Metanephros (tissue), 2 donors: ENCODE measurements around the genes C2CD2, PKNOX1 and H2BC12L.

- RAMPAGE, long total RNA, result no peak
Observed at GRCh38 chr21:41925902-41926841, 27.6 kb downstream of the C2CD2 start.

DNA sequence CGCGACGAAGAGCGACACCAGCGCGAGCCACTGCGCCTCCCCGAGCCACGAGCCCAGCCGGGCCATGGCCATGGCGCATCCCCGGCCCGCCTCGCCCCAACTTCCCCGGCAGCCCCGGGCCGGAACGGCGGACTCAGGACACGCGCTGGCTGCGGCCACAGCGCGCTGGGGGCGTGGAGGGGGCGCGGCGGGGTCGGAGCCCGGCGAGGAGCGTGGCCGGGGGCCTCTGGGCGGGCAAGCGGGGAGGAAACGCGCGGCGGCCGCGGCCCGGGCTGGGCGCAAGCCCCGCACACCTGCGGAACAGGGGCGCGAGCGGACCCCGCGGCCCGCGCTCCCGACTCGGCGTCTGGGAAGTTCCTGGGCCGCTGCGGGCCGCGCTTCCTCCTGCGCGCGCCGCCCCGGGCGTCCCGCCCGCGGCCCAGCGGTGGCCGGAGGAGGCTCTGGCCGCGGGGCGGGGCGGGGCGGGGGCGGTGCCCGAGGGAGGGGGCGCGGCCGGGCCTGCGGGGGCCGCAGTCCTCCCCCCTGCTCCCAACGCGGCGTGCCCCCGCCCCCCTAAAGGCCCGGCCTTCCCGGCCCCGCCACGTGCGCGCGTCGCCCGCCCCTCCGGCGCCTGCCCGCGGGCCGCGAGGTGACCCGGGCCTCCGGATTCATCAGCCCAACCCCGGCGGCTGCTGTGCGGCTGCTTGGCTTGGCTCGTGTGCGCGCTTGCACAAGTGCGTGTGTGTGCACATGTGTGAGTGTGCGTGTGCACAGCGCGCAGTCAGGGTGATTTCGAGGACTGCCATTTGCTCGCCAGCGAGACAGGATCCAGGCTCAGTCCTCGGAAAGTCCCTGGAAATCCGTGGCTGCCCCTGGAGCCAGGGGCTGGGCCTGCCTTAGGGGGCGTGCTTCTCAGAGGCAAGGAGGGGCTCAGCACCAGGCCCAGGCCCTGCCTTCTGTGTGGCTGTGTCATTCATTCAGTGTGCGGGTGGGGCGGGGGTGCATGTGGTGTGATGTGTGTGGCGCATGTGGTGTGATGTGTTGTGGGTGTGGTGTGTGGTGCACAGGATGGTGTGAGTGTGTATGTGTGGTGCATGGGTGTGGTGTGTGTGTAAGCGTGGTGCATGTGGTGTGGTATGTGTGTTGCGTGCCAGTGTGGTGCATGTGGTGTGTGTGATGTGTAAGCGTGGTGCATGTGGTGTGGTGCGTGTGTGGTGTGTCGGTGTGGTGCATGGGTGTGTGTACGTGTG, at the start of gene C2CD2:
Gene C2CD2, minus strand, starts transcription at position 442 of the 1,229 bp plus-strand sequence.
- RAMPAGE, long total RNA, result no peak

- RAMPAGE, long total RNA, result no peak
Observed at GRCh38 chr21:42228521-42229033, 9.6 kb downstream of the ABCG1 start.

DNA sequence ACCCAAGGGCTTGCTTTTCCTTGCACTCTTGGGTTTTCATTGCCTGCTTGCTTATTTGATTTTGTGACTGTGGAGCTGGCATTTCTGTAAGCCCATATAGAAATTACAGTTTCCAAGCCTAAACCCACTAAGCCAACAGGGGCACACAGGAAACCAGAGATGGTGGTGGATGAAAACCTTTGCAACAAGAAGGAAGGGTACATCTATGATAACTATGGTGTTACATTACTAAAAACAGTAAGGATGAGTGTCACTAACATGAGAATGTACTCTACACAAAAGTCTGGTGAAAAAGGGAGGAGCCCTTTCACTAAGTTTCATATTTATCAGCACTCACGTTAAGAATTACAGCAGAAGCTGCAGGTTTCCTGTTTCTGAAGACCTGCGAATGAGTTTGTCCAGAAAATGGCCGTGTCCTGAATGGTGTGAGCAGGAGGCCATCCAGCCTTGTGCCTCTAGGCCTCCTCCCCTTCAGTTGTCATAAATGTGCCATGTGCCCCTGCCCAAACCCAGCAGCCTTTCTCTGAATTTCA, 17.7 kb downstream of the ABCG1 start:
- RAMPAGE, long total RNA, result no peak

GRCh38 chr21:42245302-42245821, 26.4 kb downstream of the ABCG1 start:
- RAMPAGE, long total RNA, result no peak

GRCh38 chr21:42298090-42298974, 16.9 kb downstream of the TFF3 start:
- RAMPAGE, long total RNA, result no peak

GRCh38 chr21:42363083-42363836, 3.1 kb downstream of the TFF1 start:
- RAMPAGE, long total RNA, result no peak

GRCh38 chr21:42427012-42427654, 23.4 kb downstream of the UBASH3A start:
- RAMPAGE, long total RNA, result no peak

DNA sequence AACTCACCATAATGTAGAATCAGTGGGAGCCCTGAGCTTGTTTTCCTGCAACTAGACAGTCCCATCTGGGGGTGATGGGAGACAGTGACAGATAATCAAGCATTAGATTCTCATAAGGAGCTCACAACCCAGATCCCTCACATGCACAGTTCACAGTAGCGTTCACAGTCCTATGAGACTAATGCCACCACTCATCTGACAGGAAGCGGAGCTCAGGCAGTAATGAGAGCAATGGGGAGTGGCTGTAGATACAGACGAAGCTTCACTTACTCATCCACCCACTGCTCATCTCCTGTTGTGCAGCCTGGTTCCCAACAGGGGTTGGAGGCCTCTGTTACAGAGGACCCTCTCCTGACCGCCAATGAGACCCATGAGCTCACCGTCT, 39.7 kb downstream of the RSPH1 start:
- RAMPAGE, long total RNA, result no peak

- RAMPAGE, long total RNA, result no peak
Observed at GRCh38 chr21:42499259-42499978, 3.4 kb upstream of the RSPH1 start.

DNA sequence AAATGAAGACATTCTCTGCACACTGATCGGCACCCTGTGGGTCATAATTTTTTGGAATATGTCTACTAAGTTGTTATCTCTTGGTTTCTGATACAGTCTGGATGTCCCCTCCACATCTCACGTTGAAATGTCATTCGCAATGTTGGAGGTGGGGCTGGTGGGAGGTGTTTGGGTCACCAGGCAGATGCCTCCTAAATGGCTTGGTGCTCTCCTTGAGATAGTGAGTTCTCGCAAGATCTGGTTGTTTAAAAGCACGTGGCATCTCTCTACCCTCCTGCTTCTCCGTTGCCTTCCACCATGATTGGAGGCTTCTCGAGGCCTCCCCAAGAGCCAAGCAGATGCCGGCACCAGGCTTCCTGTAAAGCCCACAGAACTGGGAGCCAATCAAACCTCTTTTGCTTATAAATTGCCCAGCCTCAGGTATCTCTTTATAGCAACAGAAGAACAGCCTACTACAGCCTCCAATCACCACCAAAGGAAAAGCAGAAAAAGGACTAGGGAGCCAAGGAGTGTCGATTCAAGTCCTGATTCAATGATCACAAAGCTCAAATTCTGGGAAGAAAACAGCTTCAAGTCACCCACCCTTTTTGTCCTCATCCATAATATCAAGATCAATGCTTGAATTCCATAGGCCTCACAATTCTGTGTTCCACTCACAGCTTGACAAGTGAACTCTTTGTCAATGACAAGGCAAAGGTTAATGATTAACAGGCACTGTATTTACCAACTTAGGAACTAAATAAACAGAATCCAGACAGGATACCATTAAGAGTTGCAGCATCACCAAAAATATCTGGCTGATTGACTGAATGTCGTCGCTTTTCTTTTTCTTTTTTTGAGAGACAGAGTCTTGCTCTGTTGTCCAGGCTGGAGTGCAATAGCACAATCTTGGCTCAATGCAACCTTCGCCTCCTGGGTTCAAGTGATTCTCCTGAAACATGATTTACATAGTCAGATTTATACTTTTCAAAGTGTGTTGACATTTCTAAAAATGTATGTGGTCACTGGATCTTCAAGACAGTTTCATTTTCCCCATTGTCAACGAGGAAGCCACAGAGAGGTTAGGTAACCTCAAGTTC, 80.7 kb downstream of the PDE9A start:
- RAMPAGE, long total RNA, result no peak

- RAMPAGE, long total RNA, result no peak
Observed at GRCh38 chr21:42830814-42831414, 48.4 kb downstream of the WDR4 start.

- RAMPAGE, long total RNA, result no peak
Observed at GRCh38 chr21:42923885-42924359, 1.5 kb downstream of the ERVH48-1 start.

DNA sequence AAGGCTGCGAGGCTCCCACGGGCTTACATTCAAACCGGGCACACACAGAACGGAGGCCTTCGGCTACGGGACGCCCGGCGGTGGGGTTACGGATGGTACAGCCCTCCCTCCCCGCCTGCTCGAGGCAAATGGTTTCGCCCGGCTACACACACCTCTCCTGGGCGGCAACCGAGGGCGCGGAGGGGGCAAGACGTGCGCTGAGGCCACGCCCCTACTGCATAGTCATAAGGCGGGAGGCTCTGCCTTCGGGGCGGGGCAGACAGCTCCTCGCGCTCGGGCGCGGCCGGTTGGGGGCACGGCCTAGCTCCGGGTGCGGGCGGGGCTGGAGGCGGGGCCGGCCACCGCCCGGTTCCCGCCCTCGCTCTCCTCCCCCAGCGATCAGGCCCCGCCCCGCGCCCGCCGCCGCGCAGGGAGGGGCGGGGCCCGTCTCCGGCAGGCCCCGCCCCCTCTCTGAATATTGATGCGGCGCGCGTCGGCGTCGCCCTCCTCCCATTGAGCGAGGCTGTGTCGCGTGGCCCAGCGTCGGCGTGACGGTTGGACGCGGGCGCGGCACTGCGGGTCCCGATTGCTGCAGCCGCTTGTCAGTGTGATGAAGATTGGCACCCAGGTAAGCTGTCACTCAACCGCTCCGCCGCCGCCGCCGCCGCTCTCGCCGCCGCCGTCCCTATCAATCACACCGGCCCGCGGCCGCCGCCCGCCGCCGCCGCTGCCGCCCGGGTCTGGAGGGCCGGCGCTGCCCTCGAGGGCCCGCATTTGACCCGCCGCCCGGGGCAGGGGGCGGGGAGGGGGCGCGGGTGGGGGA, at the start of gene PKNOX1:
Gene PKNOX1, plus strand, starts transcription at position 505 of the 802 bp plus-strand sequence.
- RAMPAGE, long total RNA, result start-site peak on the plus strand centred at position 533 of the sequence, 104 bp wide, 301 and 35 reads in 2 replicates

DNA sequence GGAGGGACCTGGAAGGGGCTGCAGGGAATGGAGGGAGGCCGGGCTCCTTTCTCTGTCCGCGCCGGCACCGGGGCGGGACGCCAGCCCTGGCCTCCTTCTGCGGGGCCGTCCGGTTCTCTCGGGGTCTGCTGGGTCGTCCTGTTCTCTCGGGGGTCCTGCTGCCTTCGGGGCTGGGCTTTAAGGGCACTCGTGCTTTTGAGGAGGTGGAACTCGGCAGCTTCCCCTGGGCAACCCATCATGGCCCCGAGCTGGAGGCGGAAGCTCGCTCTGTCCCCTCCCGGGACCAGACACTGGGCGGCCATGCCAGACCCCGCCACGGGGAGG, 4.2 kb downstream of the CRYAA start:
- RAMPAGE, long total RNA, result no peak

DNA sequence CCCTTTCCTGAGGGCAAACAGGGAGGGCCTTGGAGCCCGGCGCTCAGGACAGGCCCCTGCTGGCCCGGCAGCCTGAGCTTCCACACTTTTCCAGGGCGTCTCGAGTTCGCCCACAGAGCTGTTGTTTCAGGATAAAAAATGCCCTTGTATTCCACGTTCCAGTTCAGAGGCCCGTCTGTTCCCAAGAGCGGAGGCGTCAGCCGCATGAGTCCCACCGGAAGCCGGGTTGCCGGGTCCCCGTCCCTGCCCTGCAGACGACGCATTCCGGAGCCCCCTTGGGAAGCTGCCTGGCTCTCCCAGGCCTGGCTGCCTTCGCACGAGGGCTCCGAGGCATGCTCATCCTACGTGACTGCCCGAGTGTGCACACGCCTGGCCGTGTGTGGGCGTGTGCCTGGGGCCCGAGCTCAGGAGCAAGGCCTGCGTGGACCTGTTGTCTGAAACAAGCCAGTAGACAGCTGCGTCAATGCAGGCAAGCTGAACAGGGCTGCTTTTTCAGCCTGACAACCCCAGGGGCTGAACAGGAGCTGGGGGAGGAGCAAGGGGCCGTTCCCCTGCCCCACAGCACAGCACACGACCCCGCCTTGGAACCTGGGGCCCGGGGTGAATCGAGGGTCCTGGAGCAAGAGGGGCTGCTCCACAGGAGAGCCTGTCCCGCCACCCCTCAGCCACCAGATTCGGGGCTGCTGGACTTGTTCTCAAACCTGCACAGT, 125.8 kb downstream of the SIK1 start:
- RAMPAGE, long total RNA, result no peak

- RAMPAGE, long total RNA, result no peak
Observed at GRCh38 chr21:43325982-43326469, 100.9 kb downstream of the SIK1 start.

- RAMPAGE, long total RNA, result no peak
Observed at GRCh38 chr21:43333034-43333328, 94.0 kb downstream of the SIK1 start.

GRCh38 chr21:43564912-43565345, at the start of gene H2BC12L:
TSS of gene H2BC12L (plus strand) at chr21:43565182.
- RAMPAGE, long total RNA, result no peak

DNA sequence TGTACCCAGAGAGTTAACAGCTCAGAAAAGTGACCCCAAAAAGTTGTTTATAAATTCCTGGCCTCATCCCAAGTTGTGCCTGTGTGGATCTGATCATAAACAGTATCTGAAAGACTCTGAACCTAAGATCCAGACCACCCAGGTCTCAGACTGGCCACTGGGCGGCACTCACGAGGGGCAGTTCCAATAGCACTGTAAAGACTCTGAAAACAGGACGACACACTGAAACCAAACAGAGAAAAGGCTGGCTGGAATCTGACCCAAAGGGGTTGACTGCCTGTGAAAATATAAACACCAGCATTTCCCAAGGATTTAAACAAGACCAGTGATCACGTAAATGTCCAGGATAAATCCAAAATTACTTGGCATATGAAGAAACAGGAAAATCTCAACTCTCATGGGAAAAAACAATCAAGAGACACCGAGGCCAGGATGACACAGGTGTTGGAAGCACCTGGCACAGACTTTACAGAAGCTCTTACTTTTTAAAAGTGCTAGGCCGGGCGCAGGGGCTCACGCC, 47.0 kb downstream of the H2BC12L start:
- RAMPAGE, long total RNA, result no peak